Metastatic Lung Carcinoma in the Adrenal Gland (tissue), 1 donor: ENCODE data around the genes NLRC3, ADCY9 and HMOX2.

DNA sequence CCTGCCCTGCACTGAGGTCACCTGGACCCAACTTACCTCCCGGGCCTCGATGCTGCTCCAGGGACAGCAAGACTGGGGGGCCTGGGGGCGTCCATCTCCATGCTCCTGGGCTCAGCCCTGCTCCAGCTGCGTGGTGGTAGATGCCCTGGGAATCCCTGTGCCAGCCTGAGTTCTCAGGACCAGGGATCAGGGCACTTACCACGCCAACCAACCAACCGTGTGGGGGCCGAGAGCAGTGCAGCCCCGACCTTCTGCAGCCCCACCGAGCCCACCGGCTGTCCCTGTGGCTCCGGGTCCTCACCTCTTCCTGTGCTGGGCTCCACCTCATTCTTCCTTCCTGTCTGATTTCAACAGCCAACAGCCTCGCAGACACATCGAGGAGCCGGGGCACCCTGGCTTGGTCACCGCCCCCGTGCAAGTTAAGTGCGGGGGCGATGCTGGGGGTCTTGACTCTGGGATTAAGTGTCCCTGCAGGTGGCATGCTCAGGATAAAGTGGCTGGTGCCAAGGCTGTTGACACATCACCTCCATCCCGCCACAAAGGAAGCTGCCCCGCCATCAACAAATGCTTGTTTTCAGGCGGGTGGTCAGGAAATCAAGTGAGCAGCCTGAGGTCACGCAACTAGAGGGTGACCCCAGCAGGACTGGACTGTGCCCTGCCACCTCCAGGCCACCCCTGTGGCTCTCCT lies at the start of gene NLRC3:
Gene NLRC3 (minus strand): TSS at position 291 of the 688 bp plus-strand sequence.
- PRO-cap, result bidirectional peak, plus-strand start at position 366 of the sequence, minus-strand start at position 277 of the sequence

GRCh38 chr16:3655591-3656491 lies 1.4 kb downstream of the DNASE1 start:
- PRO-cap, result no peak

- PRO-cap, result no peak
Observed at GRCh38 chr16:3736529-3737061, 19.3 kb upstream of the TRAP1 start.

GRCh38 chr16:3858719-3859463 lies 21.6 kb downstream of the CREBBP start:
- PRO-cap, result no peak

DNA sequence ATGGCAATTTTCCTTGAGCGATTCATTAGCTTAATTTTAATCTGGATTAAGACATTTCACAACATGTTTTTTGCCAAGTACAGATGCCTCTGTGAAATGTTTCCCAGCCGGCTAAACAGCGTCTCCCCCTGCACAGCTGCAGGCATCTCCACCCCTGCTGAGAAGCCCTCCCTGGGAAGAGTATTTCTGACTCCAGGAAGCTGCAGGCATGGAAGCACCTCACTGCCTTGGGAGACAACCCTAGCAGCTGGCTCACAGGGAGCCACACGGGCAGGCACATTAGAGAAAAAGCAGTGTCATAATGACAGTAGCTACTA lies 117.3 kb downstream of the ADCY9 start:
- PRO-cap, result no peak

GRCh38 chr16:4018432-4018797 lies 97.8 kb downstream of the ADCY9 start:
- PRO-cap, result no peak

DNA sequence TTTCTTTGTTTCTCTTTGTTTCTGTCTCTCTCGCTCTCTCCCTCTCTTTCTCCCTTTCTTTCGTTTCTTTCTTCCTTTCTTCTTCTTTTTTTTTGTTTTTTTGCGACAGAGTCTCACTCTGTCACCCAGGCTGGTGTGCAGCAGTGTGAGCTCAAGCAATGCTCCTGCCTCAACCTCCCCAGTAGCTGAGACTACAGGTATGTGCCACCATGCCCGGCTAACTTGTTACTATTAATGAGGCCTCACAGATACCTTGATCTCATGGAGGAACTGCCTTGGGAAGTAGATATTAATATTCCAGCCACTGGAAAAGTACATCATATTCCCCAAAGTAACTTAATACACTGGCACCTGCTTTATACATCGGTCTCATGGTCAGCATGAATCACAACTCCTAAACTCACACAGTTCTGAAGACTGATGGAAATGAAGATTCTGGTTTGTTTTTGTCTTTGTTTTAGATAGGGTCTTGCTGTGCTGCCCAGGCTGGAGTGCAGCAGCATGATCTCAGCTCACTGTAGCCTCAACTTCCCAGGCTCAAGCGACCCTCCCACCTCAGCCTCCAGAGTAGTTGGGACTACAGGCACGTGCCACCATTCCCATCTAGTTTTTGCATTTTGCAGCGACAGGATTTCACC lies 28.3 kb downstream of the ADCY9 start:
- PRO-cap, result no peak

GRCh38 chr16:4116052-4116770 lies at the start of gene ADCY9:
TSS of gene ADCY9 (minus strand) at chr16:4116442.
- PRO-cap, result bidirectional peak, plus-strand start at chr16:4116646, minus-strand start at chr16:4116442

GRCh38 chr16:4232785-4233895 lies 8.7 kb downstream of the SRL start:
- PRO-cap, result no peak

GRCh38 chr16:4240221-4241245 lies 1.3 kb downstream of the SRL start:
- PRO-cap, result no peak

DNA sequence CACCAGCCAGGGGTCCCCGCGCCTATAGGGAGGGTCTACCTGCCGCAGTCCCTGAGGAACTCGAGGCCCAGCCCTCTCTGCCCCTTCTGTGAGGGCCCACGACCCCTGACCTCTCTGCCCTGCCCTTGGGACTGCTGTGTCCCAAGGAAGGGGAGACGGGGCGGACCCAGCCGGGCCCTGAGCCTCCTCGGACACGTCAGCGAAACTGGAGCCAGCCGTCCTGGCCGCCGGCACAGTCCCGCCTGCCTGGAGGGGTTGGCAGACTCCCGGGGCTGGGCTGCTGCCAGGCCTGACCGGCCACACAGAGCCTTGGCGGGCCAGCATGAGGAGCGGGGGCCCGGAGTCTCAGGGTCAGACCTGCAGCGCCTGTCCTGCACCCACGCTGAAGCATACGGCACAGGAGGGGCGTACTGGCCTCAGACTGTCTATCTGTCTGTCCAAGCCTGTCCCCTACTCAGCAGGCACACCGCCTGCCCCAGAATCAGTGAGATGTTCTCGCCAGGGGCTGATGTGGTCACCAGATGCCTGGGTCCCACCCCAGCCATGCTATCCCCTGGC lies 4.5 kb downstream of the VASN start:
- PRO-cap, result no peak

- PRO-cap, result no peak
Observed at GRCh38 chr16:4407262-4408170, 8.9 kb downstream of the CORO7 start.

- PRO-cap, result bidirectional peak, plus-strand start at chr16:4476436, minus-strand start at chr16:4476239; unidirectional peak, minus-strand start at chr16:4477176
Observed at GRCh38 chr16:4476357-4477374, at the start of gene HMOX2. TSS of gene HMOX2 (plus strand) at chr16:4476398.

DNA sequence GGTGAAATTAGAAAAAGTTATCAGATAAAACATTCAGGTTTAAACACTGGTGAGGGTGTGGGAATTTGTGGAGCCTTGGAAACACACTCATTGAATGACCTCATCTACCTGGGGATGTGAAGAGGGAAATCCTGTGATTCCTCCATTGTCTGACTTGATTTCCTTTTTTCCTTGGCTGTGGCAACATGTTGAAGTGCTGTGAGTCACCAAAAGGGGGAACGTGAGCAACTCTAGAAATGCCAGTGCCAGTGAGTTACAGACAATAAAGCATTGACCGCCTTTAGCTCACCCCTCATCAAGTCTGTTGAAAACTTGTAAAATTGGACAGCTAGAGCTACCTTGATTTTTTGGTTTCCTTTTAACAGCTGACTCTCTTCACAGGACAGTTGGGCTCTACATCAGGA lies 1.8 kb downstream of the HMOX2 start:
- PRO-cap, result no peak

DNA sequence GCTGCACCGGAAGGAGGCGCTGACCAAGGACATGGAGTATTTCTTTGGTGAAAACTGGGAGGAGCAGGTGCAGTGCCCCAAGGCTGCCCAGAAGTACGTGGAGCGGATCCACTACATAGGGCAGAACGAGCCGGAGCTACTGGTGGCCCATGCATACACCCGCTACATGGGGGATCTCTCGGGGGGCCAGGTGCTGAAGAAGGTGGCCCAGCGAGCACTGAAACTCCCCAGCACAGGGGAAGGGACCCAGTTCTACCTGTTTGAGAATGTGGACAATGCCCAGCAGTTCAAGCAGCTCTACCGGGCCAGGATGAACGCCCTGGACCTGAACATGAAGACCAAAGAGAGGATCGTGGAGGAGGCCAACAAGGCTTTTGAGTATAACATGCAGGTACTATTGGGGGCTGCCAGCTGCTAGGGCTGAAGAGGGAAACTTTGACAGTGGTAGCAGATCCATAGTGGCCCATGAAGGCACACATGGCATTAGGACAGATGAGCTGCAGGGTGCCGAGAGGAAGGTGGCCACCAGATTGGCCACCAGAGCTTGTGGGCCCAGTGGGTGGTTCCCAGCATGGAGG lies 30.7 kb downstream of the CDIP1 start:
- PRO-cap, result no peak

GRCh38 chr16:4659033-4659692 lies 34.2 kb upstream of the NUDT16L1 start:
- PRO-cap, result no peak

GRCh38 chr16:4663770-4664498 lies 29.4 kb upstream of the NUDT16L1 start:
- PRO-cap, result no peak

- PRO-cap, result no peak
Observed at GRCh38 chr16:4682514-4683768, 10.4 kb upstream of the NUDT16L1 start.

DNA sequence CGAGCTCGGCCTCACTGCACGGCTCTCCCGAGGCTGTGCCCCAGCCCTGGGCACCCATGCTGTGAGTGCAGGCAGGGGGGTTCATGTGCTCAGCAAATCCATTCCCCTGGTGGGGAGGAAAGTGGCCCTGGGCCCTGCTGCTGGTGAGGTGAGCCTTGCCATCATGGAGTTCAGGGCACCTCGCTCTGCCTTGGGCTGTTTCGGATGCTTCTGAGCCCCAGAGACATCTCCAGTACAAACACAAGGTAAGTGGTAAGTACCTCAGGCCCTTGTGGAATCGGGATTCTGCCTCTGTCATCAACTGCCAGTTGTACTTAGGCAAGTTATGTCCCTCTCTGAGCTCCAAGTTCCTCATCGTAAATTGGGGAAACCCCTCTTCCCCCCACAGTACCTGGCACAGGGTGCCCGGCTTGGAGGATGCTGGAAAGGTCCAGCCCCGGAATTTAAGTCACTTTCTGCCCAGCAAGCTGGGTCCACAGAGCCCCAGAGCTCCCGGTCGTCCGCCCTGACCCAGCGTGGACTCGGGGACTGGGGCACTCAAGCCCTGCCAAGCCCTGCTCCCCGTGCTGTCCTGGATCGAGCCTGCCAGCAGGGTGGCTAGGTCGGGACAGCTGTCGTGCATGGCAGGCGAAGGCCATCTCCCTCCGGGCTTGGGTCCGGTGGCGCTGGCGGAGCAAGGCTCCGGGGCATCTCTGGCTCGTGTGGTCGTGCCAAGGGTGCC lies 652 bp upstream of the NUDT16L1 start:
- PRO-cap, result no peak

GRCh38 chr16:4801988-4802476 lies 401 bp downstream of the ROGDI start:
- PRO-cap, result bidirectional peak, plus-strand start at chr16:4802295, minus-strand start at chr16:4802193